Measurements from ENCODE around the gene KLRG1.

GRCh38 chr12:8709297-8710024 is 11.7 kb downstream of the RIMKLB start:
- RRBS = no CpG with 5 or more reads among the region's 6 CpGs

DNA sequence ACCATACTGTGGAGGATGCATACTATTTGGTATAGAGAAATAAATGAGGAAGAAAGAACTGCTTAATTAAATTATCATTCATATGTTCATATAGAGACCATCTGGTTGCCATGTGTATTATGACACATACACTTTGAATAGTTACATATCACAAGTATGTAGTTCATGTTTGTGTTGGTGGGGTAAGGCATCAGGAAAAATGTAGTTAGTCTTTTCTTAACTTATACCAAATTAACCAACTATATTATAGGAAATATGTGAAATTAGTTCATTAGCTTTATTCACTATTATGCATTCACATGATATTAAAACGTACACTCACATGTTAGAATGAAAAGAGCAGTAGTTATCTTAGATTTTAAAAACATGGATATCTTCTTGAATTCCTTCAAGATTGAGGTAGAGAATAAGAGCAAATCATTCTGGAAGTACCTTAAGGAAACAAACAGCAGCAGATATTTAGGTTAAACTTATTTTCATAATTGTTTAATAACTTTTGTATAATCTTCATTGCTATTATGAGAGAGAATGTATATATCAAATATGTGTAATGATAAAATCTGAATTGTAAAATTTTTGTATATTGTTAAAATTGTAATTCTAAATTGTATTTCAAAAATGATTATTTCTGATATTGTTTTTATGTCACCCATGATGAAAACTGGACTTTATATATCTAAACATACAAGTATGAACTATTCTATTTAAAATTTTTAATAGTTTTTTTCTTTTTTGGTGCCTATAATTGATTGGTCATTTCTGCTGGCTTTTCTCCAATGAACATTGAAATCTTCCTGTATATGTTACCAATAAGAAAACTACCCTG is 46.3 kb upstream of the A2ML1 start:
- RRBS = no CpG with 5 or more reads among the region's 1 CpG

- RRBS = no CpG with 5 or more reads among the region's 4 CpGs
These were observed 3.1 kb downstream of the PHC1 start for GRCh38 chr12:8917370-8917908.

DNA sequence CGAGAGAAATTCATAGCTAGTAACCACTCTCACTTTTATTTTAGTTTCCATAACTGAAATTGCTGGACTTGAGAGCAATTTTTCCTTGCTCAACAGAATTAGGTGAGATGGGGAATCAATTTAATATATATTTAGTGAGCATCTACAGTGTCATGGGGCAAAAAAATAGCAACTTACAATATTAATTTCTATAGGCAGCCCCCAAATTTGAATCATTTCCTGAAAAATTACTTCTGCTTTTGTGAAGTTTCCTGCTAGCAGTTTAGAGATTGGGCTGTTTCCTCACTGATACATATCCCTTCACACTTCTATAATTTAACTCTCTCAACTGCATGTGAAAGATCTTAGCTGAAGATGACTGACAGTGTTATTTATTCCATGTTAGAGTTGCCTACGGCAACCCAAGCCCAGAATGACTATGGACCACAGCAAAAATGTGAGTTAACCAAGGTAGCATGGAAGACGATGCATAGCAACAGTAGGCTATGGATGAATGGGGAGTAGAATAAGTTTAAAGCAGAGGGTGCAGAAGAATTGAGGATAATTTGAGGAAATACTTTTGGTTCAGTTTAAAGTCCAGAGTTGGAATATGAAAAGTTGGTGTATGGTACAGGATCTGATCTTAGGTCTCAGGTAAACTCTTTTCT is at the start of gene KLRG1:
TSS of gene KLRG1 (plus strand) at position 265 of the 647 bp plus-strand sequence.
- RRBS = no CpG with 5 or more reads among the region's 3 CpGs

GRCh38 chr12:9066818-9067182 is 48.9 kb downstream of the A2M start:
- RRBS = no CpG with 5 or more reads among the region's 2 CpGs

GRCh38 chr12:9072160-9073092 is 43.3 kb downstream of the A2M start:
- RRBS = no CpG with 5 or more reads among the region's 3 CpGs

DNA sequence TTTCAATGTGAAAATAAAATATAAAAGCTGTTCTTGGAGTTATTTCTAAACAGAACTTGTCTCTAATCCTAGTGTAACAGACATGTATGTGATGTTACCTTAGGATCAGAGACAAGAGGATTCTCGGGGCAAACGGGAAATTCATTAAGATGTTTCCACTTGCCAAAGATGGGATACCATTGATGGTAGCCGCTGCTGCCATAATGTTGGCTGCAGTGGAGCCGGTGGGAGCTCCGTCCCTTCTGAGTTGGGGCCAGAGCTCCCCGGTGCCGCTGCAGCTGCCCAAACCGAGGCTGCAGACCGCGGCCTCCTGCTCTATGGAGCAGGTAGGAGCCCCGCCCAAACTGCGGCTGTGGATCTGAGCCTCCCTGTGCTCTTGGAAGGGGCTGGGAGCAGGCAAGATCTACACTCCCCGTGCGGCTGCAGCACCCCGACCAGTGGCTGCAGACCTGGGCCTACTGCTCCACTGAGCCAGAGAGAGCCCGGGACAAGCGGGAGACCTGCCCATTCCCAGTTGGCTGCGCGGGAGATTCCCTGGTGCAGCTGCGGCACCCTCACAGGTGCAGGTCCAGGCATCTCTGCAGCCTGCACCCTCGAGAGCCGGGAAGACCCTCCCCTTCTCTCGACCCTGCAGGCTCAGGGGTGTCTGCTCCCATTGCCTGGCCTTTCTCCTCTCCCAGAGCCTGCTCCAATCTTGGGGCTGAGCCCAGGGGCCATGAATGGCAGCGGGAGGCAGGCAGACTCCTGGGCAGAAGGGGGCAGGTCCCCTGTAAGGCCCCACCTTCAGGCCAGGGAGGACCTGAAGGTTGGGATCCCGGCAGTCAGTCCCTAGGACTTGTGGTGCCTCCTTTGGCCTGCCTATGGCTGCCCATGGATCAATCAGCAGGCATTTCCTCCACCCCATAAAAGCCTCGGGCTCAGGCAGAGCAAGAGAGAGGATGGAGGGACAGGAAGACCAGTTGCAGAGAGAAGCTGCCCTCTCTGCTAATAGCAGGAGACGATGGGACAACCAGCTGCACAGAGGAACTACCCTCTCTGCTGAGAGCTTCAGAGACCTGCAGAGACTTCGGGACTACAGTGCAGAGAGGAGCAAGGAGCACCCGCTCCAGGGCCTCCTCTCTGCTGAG is 8.7 kb upstream of the A2M start:
- RRBS = no CpG with 5 or more reads among the region's 29 CpGs

GRCh38 chr12:9237896-9238389 is 29.7 kb upstream of the PZP start:
- RRBS = no CpG with 5 or more reads among the region's 7 CpGs

- RRBS = no CpG with 5 or more reads among the region's 5 CpGs
These were observed 32.5 kb upstream of the PZP start for GRCh38 chr12:9240781-9241088.

- RRBS = no CpG with 5 or more reads among the region's 10 CpGs
These were observed 199.1 kb upstream of the PZP start for GRCh38 chr12:9407304-9407750.

DNA sequence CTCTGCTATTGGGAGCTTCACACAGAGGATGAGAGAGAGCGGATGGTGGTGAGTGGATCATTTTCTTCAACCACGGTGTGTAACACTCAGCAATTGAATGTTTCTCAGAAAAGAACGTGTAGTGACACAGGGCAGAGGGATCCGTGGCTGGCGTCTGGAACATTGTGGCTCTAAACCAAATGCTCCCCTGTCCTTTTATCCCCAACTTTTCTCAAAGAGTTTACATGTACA is 26.5 kb upstream of the CLEC2D start:
- RRBS = no CpG with 5 or more reads among the region's 5 CpGs

DNA sequence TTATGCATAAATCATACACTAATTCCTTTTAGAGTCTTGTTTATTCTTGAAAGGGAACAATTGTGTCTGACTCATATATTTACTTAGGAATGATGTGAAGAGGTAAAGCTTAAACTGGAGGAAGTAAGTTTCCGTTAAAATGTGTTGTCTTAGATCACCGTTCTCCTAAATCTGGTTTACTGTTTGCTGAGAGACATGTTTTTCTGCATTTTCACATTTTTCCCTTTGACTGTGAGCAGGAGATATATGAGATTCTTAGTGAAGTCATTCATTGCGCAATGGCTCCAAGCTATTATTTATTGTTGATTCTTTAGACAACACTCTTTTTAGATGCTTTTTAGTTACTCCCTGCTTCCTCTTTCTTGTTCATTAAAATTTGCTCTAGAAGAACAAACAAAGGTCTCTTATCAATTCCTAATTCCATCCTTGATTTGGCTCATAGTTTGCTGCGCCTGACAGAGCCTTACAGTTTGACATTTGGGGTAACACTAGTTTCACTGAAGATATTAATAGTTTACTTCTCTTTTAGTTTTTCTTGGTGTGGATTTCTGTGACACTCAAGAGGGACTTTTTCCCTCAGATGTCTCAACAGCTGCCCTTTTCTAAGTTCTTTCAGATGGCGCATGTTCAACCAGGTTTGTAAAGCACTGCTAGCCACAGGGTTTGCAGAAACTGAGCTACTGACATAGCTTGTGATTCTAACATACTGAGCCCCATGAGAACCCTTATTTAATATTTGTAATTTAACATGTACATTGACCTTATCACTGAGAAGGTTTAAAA is 39.1 kb downstream of the CD69 start:
- RRBS = no CpG with 5 or more reads among the region's 5 CpGs

DNA sequence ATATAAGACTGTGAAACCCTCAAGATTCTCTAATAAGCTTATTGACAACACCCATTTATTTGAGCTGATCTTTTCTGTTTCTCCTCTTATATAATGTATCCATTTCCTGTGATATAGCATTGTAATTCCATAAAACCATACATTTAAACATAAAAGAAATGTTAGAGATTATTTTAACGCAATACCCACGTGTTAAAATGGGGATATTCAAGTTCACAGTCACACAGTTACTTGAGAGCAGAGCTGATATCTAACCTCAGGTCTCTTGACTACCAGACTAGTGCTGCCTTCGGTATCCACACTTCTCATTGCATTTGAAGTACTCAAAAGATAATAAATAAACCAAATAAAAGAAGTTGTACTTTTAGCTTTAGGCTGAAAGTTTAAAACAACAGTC is 30.7 kb downstream of the CD69 start:
- RRBS = no CpG with 5 or more reads among the region's 3 CpGs

DNA sequence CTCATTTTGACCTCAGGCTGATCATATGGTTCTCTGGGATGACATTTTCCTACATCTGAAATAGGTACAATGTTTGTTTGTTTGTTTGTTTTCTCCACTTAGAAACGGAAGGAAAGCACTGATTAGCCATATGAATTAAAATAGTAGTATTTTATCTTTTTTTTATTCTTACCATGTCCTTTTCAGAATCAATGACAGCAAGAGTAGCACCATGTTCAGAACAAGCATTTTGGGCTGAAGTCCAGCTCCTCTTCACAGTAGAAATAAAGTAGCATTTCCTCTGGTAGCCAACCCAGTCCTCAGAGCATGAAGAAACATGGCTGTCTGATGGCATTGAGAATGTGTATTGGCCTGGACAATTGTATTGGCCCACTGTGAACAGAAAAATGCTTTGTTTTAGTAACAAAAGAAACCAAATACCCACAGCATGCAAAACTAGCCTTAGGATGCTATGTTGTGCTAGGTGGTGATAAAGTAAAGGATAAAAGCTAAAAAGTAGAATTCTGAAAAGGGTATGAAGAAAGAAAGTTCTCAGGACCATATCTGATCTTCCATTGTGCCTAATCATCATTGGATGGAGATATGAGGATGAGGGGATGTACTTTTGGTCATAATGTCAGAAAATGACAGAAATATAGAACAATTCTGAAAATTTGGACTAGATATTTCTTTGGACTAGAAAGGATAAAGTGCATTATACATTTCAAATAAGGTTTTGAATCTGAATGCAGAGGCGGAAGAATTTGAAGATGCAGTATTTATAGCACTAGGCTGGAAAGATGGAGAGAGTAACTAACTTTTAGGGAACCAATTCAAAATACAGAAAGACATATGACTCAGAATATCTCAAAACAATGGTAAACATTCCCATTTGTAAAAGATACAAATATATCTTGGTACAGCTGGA is 5.6 kb downstream of the CD69 start:
- RRBS = no CpG with 5 or more reads among the region's 2 CpGs

DNA sequence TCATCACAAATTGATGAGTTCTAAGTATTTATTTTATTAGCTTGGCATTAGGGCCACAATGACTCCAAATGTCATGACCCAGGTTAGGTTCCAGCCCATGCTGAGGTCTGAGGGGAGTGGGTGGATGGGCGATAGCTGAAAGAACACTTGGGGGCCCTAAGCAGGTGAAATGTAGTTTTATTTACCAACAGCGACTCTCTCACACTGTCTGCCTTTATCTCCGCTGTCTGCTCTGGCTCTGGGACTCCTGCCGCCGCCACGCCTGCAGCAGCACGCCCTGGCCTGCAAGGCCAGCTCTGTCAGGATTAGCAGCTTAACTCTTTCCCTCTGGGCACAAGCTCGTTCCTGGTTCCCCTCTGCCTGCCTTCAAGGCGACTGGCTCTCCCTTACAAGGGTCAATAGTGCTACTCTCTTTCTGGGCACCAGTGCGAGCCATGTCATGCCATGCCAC is 3.5 kb upstream of the CLEC2B start:
- RRBS = no CpG with 5 or more reads among the region's 10 CpGs

- RRBS = no CpG with 5 or more reads among the region's 6 CpGs
These were observed 2.9 kb upstream of the CLEC9A start for GRCh38 chr12:10027491-10028068.

DNA sequence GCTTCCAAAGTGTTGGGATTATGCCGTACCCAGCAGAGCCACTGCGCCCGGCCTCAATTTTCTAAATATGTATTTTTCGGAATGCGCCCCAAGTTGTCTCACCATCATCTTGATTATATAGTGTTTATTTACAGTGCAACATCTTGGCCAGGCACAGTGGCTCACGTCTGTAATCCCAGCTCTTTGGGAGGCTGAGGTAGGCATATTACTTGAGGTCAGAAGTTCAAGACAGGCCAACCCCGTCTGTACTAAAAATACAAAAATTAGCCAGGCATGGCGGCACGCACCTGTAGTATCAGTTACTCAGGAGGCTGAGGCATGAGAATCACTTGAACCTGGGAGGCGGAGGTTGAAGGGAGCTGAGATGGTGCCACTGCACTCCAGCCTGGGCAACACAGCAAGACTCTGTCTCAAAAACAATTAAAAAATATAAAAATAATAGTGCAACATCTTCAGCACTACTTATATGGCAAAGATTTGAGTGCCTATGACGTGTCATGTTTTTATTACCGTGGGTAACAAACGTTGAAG is 2.8 kb downstream of the KLRD1 start:
- RRBS = no CpG with 5 or more reads among the region's 13 CpGs

DNA sequence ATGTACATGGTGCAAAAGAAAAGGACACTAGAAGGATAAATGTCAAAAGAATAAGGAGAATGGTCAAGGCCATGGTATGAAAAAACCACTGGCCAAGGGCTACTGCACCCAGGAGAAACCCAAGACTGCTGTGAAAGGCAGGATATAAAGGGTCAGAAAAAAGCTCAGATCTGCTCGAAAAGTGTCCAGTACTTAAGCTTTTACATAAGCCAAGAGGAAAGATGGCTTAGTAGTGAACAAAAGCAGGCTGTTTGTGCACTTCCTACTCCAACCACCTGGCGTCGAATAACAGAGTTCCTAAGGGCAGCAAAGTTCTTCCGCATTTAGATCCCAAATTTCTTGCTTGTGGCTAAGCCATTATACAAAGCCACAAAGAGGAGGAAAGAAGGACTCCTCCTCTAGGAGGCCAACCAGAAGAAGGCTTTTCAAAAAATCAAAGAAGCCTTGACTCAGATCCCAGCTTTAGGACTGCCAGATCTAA is 23.9 kb downstream of the KLRK1 start:
- RRBS = no CpG with 5 or more reads among the region's 4 CpGs

GRCh38 chr12:10369829-10370326 is 20.0 kb downstream of the KLRK1 start:
- RRBS = no CpG with 5 or more reads among the region's 6 CpGs

DNA sequence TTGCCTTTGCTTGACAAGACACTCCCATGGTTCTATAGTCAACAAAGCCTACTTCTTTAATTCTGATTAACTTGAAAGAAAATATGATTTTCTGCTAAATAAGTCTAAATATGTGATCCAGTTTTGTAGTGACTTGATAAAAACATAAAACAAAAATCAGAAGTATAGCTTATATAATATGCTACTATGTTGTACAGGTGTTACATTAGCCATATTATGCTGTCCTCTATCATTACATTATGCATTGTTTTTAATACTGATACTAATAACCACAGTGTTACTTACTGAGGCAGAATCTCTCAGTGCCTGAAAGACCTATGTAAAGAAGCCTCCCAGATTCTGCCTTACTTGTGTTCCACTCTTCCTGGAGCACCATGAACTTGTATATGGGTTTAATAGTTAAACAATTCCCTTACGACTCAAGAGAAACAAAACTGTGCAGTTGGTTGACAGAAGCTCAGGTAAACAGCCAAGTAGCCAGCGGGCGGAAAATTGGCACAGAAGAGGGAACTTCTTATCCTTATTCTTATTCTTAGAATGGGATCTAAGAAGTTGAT is 22.5 kb upstream of the MAGOHB start:
- RRBS = no CpG with 5 or more reads among the region's 3 CpGs